Jejunum (tissue), 1 donor: ENCODE measurements around a stretch of chr5.

DNA sequence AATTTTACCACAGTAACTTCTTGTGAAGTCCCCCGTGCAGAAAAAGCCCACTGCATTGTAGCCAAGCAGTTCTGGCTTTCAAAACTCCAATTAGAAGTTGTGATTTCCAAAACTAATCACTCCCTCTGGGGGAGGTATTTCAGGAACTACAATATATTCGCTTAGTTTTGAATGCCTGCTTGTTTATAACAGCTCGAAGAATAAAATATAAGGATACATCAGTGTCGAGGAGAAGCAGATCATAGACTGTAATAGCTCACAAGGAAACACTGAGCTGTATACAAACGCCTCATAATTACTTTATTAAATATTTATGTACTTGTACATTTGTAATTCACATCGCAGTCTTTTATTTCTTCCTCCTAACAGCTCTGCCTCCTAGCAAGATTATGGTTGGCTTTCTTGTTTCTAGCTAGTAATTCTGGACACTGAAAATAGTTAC lies 111.3 kb downstream of the PAM start:
- PRO-cap: no peak

- PRO-cap: no peak
Observed at GRCh38 chr5:102901038-102901785, 146.1 kb downstream of the PAM start.

DNA sequence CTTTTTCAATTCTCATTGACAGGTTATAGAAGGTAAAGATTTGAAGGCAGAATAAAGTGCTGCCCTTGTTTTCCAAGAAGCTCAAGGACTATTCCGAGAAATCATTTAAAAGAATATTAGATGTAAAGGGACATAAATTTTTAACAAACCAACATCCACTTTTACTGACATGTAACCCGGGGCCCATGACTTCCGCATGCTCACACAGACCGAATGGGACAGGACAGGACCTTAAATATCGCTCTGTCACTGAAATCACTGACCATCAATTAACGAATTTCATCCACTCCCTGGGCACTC lies 611 bp downstream of the NUDT12 start:
- PRO-cap: no peak

- PRO-cap: no peak
Observed at GRCh38 chr5:106508871-106509271, 1161.9 kb downstream of the EFNA5 start.

DNA sequence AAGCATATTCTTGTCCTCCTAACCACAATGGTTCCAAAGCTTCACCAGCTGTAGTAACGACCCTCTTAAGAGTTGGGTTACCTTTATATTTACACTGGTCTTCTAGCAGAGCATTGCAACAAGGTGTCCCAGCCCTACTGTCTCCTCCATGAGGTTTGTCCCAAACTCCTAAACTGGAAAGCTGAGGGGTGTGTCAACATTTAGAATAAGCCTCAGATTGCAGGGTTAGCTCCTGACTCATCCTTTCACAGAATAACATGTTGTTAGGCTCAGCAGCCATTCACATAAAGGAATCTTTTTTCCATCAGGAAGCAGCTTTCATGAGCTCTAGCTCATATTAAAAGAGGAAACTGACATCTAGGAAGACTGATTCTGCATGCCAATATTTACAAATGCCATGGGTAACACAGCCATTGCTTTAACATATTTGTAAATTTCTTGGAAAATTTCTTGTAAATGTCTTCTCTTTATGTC lies 238.7 kb downstream of the EFNA5 start:
- PRO-cap: no peak

DNA sequence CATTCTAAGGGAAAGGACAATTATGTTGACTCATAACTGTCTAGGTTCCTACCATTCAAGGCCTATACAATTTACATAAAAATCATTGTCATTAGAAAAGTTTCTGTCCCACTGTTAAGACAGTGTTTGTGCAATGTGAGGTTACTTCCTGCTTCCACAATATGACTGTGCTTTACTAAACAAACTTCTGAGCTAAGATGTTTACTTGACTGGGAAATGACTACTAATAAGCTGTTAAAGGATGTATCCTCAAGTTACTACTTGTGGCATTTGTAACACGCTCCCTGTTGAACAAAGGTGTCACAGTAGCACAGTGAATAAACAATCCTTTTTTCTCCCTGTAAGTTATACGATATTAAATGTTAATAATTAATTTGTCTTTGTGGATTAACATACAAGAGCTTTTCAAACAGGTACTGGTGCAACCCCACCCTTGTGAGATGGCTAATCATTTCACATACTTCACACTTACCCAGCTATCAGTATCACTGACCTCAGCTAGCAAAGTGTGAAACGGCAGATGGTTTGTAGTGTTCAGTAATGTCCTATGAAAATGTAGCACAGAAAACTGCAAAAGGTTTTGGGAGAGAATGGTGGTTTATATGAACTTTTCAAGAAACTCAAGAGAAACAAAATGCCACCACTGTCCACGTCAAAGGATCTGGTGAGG lies 195.8 kb downstream of the EFNA5 start:
- PRO-cap: no peak

DNA sequence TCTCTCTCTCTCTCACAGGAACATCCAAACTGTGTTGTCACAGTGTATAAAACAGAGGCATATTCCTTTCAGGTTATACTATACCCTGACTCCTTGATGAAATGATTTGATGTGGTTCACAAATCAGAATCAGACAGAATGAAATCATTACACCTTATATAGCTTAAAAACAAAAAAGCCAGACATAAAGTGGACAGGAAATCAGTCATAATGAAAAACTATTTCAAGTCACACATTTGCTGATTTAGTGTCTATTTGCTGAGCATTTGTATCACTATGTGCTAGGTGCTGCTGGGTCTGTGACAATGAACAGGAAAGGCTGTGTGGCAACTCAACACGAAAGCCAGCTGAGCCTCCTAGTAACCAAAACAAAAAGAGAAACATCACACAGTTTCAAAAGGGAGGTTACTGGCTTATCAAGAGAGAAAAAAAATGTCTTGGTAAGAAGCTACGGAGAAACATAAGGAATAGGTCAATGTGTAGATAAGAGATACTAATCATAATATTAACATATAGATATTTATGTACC lies 193.9 kb downstream of the EFNA5 start:
- PRO-cap: no peak

DNA sequence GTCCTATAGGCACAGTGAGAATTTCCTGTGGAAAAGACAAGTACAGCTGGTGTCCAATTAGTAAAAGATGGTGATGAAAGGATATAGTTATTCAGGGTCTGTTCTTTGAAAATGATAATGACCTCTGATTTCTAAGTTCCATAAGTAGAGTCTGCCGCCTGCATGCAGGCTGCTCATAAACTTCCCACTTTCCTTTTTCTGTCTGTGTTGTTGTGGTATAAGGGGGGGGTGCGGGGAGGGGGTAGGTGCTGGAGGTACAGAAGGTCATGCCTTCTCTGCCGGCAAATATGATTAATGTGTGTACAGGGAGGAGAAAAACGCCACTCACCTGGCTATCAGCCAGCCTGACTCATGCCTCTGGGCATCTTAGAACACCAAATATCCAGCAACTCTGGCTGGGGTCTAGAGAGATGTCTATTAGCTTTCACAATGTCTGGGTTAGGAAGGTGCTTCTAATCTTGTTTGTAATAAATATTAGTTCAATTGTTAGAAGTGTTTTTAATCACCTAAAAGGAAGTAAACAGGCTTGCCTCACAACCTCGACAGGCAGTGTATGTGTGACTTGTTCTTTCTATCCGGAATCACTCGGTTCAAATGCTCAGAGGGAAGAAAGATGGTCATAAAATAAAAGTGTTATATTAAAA lies 128.3 kb downstream of the EFNA5 start:
- PRO-cap: no peak

- PRO-cap: no peak
Observed at GRCh38 chr5:107651171-107652020, 19.3 kb downstream of the EFNA5 start.

DNA sequence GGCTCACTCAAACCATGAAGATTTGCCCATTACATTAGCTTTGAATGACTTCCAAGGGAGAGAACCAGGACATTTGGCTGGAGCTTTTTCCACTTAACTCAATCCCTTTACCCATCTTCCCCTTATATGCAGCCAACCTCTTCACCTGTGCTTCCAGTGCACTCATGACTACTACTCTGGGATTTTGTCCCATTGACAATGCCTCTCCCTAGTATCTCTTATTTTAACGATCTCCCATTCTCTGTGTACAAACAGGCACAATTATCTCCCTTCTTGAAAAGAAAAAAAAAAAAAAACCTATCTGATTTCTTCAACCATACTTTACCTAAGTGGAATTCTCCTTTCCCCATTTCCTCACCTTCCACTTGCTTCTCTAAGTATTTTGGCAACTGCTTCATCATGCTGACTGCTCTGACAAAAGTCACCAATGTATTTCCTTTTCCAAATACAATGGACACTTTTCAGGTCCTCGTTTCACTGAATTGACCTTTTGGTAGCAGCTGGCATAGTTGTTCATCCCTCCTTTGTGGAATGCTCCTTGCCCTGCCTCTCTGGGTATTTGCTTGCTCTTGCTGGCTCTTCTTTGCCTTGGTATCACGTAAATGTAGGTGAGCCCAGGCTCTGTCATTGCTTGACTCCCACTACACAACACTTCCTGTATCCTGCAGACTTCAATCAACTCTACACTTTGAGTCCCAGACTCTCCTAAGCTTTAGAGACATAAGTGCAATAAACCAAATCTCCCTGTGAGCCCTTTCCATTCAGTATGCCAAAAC lies 271.9 kb upstream of the EFNA5 start:
- PRO-cap: no peak

DNA sequence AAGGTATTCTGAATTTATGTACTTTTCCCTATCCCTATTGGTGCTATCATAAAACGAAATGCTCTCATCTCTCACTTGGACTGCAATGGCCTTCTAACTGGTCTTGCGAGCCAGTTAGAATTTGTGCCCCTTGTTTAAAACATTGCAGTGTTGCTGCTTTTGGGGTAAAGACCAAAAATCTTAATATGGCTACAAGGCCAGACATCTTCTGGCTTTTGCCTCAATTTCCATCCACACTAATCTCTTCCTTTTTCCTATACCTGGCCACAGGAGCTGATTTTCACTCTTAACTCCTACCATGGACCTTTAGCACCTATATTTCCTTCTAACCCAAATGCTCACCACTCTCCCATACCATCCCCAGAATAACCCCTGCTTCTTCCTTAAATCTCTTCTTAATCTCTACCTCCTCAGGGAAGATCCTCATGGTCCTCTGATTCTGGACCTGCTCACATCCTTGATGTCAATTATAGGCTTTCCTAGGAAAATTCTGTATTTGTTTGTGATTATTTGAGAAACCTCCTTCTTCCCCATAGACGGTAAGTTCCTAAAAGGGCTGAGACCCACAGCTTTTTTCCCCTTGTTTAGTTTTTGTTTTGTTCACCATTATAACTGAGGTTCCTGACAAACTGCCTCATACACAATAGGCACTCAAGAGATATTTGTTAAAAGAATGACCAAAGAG lies 292.6 kb downstream of the FBXL17 start:
- PRO-cap: no peak

GRCh38 chr5:108175104-108175303 lies 206.9 kb downstream of the FBXL17 start:
- PRO-cap: no peak

DNA sequence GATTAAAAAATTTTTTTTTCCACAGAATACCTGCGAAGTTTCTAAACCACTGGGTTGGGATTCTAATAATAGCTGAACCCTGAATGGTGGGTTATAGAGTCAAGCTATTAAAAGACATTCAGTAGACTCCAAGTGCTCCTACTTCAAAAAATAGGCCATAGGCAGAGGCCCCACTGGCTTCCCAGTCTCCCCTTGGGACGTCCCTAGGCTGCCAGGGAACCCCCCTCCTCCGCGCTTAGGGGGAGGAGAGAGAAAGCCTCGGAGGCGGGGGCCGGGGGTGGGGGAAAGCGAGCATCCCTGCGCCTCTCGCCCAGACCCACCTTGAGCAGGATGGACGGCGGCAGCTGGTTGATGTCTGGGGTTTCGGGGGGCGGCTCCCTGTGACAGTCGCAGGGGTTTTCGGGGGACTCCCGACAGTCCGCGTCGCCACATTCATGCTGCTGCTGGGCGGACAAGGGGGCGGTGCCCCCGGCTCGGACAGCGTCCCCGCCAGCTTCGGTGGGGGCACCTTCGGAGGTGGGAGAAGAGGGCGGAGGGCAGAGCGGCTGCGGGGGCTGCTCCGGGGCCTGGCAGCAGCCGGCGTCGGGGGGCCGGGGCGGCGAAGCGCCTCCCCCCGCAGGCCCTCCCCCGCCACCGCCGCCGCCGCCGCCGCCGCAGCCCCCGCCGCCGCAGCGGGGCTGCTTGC lies 1.4 kb downstream of the FBXL17 start:
- PRO-cap: unidirectional peak, plus-strand start at position 322 of the sequence

GRCh38 chr5:108727068-108727579 lies 20.6 kb upstream of the FER start:
- PRO-cap: no peak

DNA sequence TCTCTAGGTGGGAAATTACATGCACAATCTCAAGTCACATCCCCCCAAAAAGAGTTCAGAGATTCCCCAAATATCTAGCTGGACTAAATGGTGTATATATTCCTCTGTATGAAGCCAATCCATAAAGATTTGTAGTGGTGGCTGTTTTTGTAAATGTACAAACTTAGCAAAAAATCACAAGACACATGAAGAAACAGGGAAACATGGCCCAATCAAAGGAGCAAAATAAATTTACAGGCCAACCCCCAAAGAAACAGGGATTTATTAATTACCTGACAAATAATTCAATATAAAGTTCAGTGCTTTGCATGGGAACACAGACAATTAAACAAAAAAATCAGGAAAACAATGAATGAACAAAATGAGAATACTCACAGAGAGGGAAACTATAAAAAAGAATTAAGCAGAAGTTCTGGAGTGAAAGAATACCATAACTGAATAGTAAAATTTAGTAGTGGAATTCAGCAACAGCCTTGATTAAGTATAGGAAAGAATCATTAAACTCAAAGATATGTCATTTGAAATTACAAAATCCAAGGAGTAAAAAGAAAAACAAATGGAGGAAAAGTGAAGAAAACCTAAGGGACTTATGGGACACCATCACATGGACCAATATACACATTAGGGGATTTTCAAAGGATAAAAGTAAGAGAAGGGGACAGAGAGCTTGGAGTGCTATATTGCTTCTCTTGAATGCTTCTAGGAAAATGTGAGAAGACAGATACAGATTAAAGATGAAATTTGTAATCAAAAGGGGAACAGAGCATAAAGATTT lies 319.3 kb downstream of the PJA2 start:
- PRO-cap: no peak

GRCh38 chr5:109330803-109331219 lies 79.0 kb downstream of the PJA2 start:
- PRO-cap: no peak

GRCh38 chr5:109407905-109408350 lies 1.8 kb downstream of the PJA2 start:
- PRO-cap: no peak

GRCh38 chr5:109691732-109692387 lies 2.1 kb downstream of the MAN2A1 start:
- PRO-cap: no peak

DNA sequence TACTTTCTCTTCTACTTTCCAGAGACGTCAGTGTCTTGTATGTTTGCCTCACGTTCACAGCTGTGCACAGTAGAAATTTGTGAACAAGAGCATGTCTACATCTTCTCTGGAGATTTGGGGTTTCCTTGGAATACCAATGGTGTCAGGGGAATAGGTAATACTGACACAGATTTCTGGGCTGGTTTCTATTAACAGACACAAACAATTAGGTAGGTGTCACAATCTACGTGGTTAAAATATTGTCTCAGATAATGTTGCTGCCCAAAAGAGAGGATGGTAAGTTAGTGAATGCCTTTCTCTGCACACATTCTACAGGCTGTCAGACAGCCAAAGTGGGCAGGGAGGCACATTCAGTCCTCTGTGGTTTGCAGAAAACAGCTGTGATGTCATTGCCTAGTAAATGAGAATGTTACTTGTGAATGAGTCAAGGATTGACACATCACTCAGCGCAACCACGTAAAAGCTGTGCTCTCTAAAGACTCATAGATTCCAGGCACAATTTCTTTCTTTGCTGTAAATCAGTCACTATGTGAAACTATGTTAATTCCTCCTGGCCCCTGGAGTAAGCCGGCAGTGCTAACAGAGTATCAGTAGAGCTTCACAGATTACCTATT lies 397.1 kb downstream of the MAN2A1 start:
- PRO-cap: no peak

DNA sequence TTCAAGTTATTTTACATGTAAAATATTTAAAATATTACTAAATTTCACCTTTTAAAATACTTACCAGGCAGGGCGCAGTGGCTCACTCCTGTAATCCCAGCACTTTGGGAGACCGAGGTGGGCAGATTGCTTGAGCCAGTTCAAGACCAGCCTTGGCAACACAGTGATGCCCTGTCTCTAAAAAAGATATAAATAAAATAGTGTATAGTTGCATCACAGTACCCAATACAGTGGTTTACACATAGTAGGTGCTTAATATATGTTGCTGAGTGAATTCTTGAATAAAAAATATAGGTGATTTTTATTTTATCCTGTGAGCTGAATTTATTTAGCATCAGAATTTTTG lies 4.0 kb upstream of the SLC25A46 start:
- PRO-cap: no peak